Parotid gland (tissue), 1 donor: Measurements from ENCODE around the genes DEFB125, DEFB132, SCRT2 and PSMF1.

GRCh38 chr20:87360-87922 is at the start of gene DEFB125:
Gene DEFB125 (plus strand): TSS chr20:87672.
- PRO-cap = no peak

- PRO-cap = no peak
These were observed 4.8 kb upstream of the DEFB126 start for GRCh38 chr20:137548-138068.

GRCh38 chr20:257641-257945 is at the start of gene DEFB132:
Gene DEFB132 (plus strand): TSS chr20:257724.
- PRO-cap = no peak

DNA sequence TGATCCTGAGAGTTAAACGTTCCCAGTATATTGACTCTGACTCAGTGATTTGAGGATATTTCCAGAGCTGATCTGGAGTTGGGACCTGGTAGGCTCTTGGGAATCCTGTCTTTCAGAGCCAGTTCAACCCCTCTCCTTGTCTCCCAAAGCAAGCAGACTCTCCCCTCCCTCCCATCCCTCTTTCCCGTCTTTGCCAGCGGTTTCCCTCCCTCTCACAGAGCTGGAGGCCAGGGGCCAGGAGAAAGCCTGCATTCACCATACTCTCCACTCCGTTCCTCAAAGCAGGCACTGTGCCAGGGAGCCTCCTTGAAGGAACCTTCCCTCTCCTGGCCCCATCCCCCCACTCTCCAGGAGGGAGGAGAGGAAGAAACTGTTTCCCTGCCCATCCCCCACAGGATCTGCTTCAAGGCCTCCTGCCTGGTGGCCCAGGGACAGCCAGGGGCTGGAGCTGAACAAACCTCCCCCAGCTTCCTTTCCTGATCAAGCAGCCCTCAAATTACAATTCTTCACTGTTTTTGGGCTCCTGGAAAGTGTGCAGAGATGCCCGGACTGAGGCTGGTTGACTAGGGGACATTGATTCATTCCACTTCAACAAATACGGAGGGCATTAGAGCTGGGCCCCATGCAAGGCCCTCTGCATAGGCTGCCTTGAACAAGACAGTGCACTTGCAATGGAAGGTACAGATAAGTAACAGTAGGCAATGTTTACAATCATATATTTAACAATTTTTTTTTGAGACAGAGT is 3.8 kb downstream of the ZCCHC3 start:
- PRO-cap = no peak

- PRO-cap = unidirectional peak, minus-strand start at chr20:310545
These were observed 12.9 kb downstream of the ZCCHC3 start for GRCh38 chr20:310222-310800.

DNA sequence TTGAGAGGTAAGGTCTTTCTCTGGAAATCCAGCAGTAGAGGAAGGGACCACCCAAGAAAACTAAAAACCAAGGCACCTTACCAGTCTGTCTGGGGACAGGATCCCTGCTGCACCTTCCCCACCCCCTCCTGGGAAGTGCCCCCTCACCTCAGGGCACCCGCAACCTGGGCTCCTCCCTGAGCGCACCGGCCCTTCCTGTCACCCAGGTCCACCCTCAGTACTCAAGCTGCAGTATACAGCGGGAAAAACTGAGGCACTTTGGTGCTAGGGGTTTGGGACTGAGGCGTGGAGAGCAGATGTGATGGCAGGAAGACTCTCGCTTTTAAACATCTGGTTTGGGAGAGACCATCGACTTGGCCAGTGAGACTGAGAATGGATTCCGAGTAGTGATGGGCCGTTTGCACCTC is 2.4 kb downstream of the SOX12 start:
- PRO-cap = no peak

GRCh38 chr20:373409-374176 is 7.0 kb upstream of the TRIB3 start:
- PRO-cap = no peak

DNA sequence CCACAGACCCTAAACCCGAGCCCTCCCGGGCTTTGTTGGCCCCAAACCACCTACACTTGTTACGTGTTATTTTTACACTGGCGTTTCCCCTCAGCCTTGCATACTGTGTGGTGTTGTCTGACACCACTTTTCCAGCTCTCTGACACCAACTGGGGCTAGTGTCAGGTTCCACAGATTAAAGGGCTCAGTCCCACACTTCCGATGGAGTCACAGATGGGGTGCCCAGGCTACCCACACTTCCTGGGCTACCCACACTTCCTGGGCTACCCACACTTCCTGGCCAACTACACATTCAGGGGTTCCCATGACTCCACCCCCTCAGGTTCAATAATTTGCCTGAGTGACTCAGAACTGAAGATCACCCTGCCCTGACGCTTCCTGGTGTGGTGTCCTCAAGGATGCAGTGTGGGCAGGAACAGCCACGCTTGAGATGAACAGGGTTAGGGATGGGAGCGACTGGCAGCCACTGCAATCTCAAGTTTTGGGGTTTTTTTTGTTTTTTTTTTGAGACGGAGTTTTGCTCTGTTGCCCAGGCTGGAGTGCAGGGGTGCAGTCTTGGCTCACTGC is 25.5 kb downstream of the RBCK1 start:
- PRO-cap = no peak

DNA sequence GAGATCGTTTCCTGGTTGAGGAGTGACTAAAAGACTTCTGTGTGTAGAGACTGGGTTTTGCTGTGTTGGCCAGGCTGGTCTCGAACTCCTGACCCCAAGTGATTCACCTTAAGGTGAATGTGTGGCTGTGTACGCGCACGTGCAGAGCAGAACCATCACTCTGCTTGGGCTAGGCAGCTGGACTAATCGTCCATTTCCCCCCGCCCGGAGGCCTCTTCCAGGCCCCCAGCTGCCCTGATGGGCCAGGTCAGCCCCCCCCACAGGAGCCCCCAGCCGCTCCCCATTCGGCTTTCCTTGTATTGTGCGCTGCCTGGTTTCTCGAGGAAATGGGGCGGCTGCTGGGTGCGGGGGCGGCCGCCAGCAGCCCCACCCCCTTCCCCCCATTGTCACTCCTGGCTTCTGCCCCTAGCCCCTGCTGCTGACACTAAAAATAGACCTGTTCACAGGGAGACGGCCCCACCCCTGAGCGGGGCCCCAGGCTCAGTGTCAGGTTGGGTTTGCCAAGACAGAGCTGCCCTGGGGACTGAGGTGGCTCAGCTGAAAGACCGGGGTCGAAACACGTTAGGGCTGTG is 24.6 kb upstream of the CSNK2A1 start:
- PRO-cap = bidirectional peak, plus-strand start at position 503 of the sequence, minus-strand start at position 296 of the sequence; unidirectional peak, plus-strand start at position 503 of the sequence

DNA sequence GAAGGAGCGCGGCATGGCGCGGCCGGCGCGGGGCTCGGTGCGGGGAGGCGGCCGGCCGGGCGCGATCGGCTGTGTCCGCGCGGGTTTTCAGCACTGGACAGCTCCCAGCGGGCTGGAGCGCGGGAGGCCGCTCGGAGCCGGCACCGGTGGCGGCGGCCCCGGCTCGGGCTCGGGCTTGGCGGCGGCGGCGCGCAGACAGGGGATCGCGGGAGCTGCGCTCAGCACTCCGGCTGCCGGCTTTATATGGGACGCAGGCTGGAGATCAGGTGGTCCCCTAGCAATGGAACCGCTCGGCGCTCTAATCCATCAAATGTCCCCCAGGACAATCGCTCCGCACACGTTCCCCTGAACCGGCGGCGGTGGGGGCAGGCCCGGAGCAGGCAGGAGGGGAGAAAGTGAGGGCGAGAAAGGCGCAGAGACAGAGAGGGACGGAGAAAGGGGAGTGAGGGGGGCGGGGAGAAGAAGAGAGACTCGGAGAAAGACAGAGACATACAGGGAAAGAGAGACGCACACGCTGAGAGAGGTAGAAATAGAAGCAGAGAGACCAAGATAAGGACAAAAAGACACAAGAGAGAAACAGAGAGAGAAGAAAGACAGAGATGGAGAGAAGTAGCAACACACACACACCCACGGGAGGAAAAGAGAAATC is at the start of gene SCRT2:
SCRT2 (minus strand) TSS at position 216 of the 649 bp plus-strand sequence.
- PRO-cap = no peak

GRCh38 chr20:911216-912082 is 4.7 kb downstream of the ANGPT4 start:
- PRO-cap = no peak

- PRO-cap = bidirectional peak, plus-strand start at chr20:1118637, minus-strand start at chr20:1118429
These were observed at the start of gene PSMF1 for GRCh38 chr20:1118534-1119674. Gene PSMF1 (plus strand): TSS chr20:1118602.

- PRO-cap = no peak
These were observed 29.7 kb downstream of the TMEM74B start for GRCh38 chr20:1154866-1155665.

GRCh38 chr20:1156343-1156611 is 28.5 kb downstream of the TMEM74B start:
- PRO-cap = no peak

GRCh38 chr20:1326868-1327736 is 1.8 kb downstream of the SDCBP2 start:
- PRO-cap = no peak

GRCh38 chr20:1329933-1330569 is 1.1 kb upstream of the SDCBP2 start:
- PRO-cap = unidirectional peak, plus-strand start at chr20:1330350

DNA sequence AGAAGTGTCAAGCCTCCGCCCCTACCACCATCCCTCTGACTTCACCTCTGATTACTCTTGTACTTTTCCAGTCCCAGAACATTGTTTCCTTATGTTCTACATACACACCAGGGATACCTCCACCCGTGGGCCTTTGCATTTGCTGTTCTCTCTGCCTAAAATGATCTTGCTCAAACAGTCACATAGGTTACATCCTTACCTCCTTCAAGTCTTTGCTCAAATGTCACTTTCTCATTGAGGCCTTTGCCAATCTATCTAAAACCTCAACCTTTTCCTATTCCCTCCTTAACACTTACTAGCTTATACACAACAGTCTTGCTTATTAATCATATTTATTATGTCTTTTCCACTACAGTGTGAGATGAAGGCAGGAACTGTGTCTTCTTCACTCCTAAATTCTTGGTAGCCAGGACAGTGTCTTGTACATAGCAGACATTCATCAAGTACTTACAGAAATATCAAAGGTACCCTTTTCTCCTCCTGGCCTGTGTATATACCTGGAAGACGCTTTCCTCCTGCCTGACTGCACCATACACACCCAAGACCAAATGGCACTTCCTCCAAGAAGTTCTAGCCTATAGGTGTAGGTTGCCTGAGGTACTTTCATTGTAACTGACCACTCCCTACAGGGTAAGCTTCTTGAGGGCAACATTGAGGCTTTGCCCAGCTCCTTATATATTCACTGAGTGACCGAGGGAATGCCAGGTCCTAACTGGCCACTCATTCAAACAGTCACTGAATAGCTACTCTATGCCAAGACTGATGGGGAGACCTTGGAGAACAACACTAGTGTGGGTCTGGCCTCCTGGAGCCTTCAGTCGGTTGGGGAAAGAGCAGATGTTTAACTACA is 7.0 kb downstream of the FKBP1A start:
- PRO-cap = no peak

GRCh38 chr20:1389500-1390146 is 3.2 kb downstream of the FKBP1A start:
- PRO-cap = unidirectional peak, plus-strand start at chr20:1389794

DNA sequence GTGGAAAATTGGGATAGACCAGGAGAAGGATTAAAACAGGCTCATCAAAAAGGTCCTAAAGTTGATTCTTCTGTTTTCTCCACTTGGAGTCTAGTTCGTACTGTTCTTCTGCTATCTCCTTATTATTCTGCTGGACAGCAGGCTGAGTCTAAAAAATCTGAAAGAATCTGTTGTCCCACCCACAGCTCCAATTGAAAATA is 4.7 kb upstream of the FKBP1A start:
- PRO-cap = no peak

- PRO-cap = no peak
These were observed 8.7 kb downstream of the NSFL1C start for GRCh38 chr20:1457938-1458430.